Prostate gland (tissue), 2 donors: ENCODE results near the genes SPACA5, TBC1D25 and ERAS.

DNA sequence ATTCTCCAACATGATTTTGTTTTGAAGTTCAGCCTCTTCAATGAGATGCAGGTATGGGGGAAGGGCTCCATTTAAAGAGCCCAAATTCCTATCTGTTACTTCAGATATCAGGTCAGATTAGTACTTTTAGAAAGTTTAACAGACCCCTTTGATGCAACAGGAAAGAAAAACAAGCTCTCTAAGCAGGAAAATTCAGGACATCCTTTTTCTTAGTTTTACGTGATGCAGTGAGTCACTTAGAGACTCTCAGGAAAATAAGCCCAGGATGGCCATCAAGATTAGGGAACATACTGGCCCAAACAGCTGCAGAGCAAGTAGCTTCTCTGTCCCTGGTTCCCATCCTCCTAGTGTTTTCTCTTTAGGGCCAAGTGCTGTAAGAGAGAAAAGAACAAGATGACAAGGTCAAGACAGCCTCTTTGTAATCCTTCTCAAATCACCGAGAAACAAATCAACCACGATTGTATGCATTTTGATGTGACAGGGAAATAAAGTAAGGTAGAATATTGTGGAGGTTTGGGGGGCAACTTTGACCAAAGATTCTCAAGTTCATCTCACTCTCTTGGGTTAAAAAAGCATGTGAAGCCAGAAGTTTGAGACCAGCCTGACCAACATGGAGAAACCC is 120.9 kb upstream of the KRBOX4 start:
- PRO-cap: no peak
- RAMPAGE, long total RNA, 2 experiments: no peak in any of the 2 experiments

GRCh38 chrX:46602162-46603127 is 28.9 kb downstream of the CHST7 start:
- PRO-cap: no peak
- RAMPAGE, long total RNA, 2 experiments: no peak in any of the 2 experiments

DNA sequence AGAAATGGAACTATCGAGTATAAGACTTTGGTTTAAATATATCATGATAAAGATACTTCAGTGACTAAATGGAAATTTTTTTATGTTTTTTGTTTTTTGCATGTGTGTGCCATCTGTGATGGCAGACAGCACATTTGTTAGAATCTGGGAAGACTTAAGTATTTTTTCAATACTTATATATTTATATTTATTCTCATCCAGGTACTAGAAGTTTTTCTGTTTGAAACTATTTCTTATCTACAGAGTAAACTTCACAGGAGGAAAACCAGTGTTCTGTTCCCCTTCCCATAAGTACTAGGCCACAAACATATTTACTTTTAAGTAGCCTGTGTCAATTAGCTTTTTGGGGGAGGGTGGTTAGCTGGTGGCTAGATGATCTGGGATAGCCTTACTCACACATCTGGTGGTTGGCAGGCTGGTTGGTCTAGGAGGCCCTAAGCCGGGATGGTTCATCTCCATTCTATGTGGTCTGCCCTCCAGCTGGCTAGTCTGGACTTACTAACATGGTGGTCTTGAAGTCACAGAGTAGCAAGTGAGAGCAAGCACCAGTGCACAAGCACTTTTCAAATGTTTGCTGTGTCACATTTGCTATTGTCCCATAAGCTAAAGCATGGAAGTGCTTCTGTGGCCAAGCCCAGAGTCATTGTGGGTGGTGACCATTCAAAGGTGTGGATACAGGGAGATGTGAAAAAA is 6.2 kb downstream of the JADE3 start:
- PRO-cap: no peak
- RAMPAGE, long total RNA, 2 experiments: no peak in any of the 2 experiments

- PRO-cap: unidirectional peak, plus-strand start at chrX:47190804; unidirectional peak, plus-strand start at chrX:47190847
- RAMPAGE, long total RNA, 2 experiments: start-site peak on the plus strand in 1 of 2 experiments, at chrX:47190794-47190866 at its widest, 16 reads per replicate
Measured at GRCh38 chrX:47190429-47191116, 3.1 kb upstream of the UBA1 start.

DNA sequence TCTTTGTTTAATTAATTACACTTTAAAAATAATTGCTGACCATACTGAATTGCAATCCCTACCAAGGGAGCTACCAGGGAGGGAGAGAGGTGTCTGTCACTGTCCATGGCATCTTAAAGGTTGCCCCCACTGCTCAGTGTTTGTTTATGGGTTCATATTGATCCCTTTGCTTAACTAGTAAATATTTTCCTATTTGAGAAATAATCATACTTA is 6.2 kb upstream of the ARAF start:
- PRO-cap: no peak
- RAMPAGE, long total RNA, 2 experiments: no peak in any of the 2 experiments

- PRO-cap: no peak
- RAMPAGE, long total RNA, 2 experiments: no peak in any of the 2 experiments
Measured at GRCh38 chrX:47562338-47563585, 1.8 kb downstream of the ARAF start.

DNA sequence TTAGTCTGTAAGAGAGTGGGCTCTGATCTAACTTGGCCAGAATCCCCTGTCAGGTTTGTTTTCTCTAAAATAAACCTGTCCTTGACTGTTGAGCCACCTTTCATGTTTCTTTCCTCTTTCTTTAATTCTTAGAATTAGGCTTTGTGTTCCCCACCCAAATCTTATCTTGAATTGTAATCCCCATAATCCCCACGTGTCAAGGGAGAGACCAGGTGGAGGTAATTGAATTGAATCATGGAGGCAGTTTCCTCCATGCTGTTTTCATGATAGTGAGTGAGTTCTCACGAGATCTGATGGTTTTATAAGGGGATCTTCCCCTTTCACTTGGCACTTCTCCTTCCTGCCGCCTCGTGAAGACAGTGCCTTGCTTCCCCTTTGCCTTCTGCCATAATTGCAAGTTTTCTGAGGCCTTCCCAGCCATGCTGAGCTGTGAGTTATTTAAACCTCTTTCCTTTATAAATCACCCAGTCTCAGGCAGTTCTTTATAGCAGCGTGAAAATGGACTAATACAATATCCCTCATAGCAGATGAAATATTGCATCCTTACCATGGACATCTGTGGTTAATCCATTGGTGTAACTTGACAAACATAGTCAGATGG is 17.5 kb upstream of the UXT start:
- PRO-cap: no peak
- RAMPAGE, long total RNA, 2 experiments: no peak in any of the 2 experiments

DNA sequence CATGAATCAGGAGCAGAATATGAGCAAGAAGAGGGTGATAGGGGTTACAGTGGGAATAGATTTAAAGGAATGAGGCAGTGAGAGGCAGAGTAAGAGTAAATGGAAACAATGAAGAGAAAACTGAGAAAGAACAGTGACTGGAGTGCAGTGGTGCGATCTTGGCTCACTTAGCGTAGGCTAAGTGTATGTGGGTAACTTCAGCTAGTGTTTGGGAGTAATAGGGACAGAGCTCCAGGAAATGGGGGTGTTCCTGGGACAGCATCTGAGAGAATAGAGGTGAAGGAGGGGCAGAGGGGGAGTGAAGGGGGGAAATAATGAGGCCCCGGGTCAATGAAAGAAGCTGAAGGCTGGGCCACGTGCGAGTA is at the start of gene SPACA5:
SPACA5 (plus strand) TSS at position 162 of the 365 bp plus-strand sequence.
- PRO-cap: no peak
- RAMPAGE, long total RNA, 2 experiments: no peak in any of the 2 experiments

DNA sequence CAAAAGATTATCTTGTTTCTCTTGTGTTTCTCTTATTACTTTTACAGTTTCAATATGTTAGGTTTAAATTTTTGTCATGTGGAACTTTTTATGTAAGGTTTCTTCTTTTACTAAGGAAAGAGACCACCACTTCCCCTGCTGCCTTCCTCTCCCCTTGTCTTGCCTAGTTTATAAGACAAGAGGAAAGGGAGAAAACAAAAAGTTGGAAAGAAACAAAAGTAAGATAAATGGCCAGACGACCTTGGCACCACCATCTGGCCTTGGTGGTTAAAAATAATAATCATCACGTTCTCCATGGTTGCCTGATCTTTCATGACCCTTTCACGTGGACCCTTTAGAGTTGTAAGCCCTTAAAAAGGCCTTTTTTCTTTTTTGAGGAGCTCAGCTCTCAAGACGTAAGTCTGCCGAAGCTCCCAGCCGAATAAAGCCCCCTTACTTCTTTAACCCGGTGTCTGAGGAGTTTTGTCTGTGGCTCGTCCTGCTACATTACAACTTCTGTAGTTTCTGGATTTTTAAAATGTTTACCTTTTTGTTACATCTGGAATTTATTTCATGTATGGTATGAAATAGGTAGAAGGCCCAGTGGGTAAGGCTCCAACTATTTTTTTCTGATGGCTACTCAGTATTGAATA is 18.4 kb downstream of the ZNF630 start:
- PRO-cap: no peak
- RAMPAGE, long total RNA, 2 experiments: no peak in any of the 2 experiments

GRCh38 chrX:48085944-48086755 is 14.7 kb upstream of the ZNF630 start:
- PRO-cap: no peak
- RAMPAGE, long total RNA, 2 experiments: no peak in any of the 2 experiments

DNA sequence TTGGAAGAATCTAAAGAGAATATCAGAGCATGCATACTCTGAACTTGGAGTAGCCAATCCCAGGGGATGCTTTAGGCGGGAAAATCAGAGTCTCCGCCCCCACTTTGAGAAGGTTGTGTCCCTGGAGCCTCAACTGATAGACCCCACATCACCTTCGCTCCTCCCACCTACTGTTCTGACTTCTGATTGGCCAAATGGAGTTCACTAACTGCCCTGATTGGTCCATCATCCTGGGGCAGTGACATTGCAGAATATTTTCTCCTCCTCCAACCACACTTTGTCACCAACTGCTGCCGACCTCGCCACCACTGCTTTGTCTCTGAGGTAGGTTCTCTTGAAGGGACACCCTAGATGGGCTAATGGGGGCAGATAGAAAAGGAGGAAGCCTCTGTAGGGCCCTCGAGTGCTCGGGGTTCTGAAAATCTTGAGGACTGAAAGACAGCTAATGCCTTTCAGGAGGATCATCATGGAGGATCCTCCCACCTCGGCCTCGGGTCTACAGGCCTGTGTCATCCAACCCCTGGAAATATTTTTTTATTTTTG is 22.6 kb upstream of the SPACA5B start:
- PRO-cap: no peak
- RAMPAGE, long total RNA, 2 experiments: no peak in any of the 2 experiments

DNA sequence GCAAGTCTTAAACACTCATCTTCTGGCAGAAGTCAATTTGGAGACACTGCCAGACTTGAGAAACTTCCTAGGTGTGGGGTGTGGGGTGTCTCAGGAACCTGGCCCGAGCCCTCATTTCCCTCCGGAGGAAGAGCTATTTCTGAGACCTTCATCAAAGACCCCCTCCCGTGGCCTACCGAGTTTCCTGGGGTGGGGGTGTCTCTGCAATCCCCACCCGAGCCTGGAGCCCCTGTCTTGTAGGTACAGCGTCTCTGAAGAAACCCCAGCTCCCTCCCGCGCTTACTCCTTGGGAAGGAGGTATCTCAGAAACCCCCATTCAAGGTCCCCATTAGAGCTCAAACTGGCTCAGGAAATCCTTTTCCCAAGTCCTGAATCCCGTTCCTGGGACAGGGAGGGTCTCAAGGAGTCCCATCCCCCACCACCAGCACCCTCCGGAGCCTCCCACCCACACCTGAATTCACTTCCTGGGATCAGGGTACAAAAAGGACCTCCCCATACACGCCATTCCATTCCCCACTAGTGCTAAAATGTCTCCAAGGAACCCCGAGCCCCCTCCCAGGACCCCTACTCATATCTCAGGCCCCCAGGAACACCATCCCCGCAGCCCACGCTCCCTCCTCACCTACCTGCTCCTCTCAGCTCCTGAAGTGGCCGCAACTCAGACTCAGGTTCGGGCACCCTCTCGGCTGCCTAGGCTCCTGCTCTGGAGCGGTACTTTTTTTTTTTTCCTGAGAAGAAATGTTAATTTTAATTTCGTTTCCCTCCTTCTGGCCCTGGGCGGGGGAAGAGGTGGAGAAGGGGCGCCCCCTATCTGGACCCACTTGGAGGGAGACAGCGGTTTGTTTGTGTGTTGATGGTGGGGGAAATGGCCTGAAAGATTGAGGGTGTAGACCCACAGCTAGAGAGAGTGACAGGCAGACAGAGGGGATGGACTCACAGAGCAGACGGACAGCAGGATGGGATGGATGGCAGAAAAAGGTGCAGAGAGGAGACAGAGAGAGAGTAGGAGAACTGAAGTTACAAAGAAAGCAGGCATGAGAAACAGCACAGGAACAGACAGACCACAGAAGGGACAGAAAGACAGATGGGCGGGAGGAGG is 1.0 kb downstream of the SLC38A5 start:
- PRO-cap: no peak
- RAMPAGE, long total RNA, 2 experiments: no peak in any of the 2 experiments

GRCh38 chrX:48487596-48488163 is 11.7 kb downstream of the FTSJ1 start:
- PRO-cap: no peak
- RAMPAGE, long total RNA, 2 experiments: no peak in any of the 2 experiments

DNA sequence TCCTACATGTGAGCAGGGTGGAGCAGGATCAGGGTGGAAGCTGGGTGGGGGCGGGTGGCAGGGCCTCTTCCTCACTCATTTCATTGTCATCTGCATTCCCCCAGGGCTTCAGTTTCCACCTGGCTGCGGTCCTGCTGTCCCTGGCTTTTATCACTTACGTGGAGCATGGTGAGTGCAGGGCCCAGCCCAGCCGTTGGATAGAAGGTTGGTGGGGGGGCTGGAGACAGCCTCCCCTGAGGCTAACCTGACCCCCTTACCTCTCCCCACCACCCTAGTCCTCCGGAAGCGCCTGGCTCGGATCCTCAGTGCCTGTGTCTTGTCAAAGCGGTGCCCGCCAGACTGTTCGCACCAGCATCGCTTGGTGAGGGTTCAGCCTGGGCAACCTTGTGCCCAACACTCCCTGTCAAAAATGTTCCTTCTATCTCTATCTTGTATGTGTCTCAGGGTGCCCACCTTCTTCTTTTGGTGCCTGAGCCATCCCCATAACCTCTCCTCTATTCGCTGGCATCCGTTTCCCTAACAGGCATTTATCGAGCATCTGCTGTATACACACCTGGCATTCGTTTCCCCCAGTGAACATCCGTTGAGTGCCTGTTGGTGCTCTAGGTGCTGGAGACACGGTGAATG is 5.7 kb upstream of the EBP start:
- PRO-cap: no peak
- RAMPAGE, long total RNA, 2 experiments: no peak in any of the 2 experiments

DNA sequence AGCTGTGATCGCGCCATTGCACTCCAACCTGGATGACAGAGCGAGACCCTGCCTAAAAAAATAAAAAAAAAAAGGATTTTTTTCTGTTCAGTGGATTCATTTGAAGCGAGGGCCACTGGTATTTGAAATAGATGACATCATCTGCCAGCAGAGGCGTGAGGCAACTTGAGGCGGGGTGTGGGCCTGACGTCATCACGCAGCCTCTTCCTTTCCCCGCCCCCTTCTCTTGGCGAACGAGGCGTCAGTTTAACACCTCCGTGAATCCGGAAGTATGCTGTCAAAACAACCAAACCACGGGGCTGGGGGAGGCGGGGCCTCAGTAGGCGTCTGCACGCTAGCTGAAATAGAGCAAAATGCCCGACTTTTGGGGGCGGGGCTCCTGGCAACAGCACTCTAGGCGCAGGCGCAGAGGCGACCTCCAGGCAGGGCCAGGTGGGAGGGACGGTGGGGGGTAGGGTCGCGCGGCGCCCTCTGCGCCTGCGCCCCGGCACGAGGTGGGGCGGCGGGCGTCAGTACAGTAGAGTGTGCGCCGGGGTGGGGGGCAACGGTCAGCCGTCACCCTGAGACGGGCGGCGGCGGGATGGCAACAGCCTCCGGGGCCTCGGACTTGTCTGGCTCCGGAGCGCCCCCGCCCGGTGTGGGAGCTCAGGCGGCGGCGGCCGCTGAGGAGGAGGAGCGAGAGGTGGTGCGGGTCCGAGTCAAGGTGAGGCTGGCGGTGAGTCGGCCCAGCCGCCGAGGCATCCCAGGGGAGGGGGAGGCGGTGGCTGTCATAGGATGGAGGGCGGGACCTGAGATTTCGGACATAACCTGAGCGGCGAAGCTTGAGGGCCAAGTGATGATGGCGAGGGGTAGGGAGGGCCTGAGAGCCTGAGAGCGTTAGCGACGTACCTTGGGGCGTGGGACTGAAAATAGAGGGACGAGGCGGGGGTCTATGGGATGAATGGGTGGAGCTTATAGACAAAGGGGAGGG is at the start of gene TBC1D25:
TBC1D25 (plus strand) TSS at position 497 of the 970 bp plus-strand sequence.
- PRO-cap: bidirectional peak, plus-strand start at position 490 of the sequence, minus-strand start at position 133 of the sequence; unidirectional peak, minus-strand start at position 904 of the sequence
- RAMPAGE, long total RNA, 2 experiments: start-site peak on the plus strand in 1 of 2 experiments, centred at position 495 of the sequence, 63 reads per replicate

DNA sequence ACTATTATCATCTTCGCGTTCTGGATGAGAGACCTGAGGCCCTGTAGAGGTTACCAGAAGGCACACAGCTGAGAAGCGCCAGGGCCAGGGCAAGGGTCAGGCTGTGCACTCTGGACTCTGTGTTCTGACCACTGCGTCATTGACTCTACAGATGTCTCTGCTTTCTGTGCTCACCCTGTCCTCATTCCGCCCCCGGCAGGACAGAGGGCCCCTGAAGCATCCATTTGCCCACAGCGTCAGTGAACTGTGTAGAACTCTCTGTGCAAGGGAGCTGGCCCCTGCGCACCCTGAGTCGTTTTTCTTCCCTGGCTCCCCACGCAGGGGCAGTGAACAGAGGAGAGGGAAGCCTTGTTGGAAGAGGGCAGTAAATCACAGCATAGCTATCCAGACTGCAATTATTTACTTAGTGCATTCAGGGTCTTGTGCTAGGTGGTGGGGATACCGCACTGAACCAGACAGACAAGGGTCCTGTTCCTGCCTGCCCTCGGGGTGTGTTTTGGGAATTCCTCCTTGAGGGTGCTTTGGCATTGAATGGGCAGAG is 6.0 kb upstream of the WAS start:
- PRO-cap: no peak
- RAMPAGE, long total RNA, 2 experiments: no peak in any of the 2 experiments

DNA sequence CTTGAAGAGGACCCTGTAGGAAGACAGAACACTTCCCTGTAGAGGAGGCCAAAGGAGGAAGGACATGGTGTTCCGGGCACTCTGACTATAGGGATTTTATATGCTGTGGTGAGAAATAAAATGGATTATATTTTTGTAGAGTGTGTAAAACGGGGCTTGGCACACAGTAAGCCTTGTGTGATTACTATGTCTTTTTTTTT is 599 bp downstream of the GLOD5 start:
- PRO-cap: no peak
- RAMPAGE, long total RNA, 2 experiments: no peak in any of the 2 experiments

GRCh38 chrX:48826152-48826728 is at the start of gene ERAS:
Gene ERAS (plus strand): TSS chrX:48826513.
- PRO-cap: no peak
- RAMPAGE, long total RNA, 2 experiments: no peak in any of the 2 experiments

DNA sequence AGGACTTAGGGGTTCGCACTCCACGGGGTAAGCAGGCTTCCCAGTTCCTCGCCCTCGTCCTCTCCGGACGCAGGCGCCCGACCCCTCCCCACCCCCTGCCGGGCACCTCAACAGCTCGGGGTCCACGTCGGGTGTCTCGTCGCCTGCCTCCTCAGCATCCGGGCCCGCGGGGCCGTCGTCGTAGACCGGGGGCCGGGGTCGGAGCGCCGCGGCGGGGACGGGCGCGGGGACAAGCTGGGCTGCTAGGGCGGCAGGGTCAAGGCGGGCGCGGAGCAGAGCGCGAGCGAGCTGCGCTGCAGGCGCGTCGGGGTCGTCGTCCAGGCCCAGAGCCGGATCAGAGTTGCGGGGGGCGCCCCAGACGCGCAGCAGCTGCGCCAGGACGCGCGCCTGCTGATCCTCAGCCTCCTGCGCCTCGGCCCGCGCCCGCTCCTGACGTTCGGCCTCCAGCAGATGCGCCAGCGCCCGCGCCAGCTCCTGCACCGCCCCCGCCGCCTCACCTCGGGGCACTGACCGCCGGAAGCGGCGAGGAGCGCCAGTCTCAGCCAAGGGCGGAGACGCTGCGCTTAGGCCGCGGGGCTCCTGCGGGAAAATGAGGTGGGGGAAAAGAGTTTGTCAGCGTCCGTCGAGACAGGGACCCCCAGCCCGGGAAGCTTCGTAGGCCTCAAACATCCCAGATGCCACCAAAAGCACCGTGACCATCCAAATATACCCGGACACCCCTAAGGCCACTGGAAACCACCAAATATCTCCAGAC is 3.5 kb downstream of the PCSK1N start:
- PRO-cap: no peak
- RAMPAGE, long total RNA, 2 experiments: no peak in any of the 2 experiments

DNA sequence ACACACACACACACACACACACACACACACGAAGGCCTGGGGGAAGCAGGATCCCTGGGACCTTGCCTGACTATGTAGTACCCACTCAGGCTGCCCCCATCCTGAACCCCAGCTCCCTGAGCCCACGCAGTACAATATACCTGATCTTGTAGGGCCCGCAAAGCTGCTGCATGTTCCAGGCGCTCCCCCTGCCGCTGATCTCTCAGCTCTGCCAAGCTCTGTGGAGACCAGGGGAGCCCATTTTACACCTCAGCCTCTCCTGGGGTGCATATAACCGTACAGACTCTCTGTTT is 14.1 kb downstream of the GRIPAP1 start:
- PRO-cap: no peak
- RAMPAGE, long total RNA, 2 experiments: no peak in any of the 2 experiments